ENCODE measurements around the gene RNASEL.

DNA sequence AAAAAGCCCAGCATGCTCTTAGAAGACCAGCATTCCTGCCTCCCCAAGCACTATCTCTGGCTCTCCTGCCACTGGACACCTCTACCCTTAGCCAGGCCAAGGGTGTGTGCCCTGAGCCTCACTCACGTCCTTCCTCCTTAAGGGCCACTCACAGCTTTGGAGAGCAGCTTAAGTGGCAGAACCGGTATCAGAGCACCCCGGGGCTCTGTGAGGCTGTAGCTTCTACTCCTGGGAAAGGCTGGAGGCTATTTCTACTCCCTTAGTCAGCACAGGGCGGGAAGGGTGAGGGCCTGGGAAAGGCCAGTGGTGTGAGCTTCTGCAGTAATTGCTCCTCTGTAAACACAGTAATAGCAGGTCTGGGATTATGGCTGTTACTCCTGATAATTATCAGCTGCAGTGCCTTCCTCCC is 29.1 kb downstream of the IER5 start:
- PRO-cap: no peak
- RAMPAGE, long total RNA, 4 experiments: no peak in any of the 4 experiments

- PRO-cap: no peak
- RAMPAGE, long total RNA, 4 experiments: no peak in any of the 4 experiments
These were observed 58.5 kb downstream of the ZNF648 start for GRCh38 chr1:182002929-182003439.

GRCh38 chr1:182147259-182147548 is 85.7 kb upstream of the ZNF648 start:
- PRO-cap: no peak
- RAMPAGE, long total RNA, 4 experiments: no peak in any of the 4 experiments

DNA sequence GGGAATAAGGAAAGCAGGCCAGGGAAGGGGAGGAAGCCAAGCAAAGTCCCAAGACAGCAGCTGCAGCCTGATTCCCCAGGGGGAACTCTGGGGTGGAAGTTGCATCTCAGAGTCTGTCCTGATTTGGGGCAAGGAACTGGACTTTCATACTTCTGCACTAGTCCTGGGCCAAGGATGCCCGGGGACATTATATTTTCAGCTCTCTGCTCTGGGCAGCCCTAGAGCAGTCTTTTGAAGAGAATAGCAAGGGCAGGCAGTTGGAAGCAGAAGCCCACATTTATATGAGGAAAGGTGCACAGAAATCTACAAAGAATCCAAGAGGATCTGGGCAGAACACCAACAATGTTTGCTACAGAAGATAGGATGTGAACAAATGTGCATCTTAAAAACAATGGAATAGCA is 130.3 kb upstream of the ZNF648 start:
- PRO-cap: no peak
- RAMPAGE, long total RNA, 4 experiments: no peak in any of the 4 experiments

- PRO-cap: no peak
- RAMPAGE, long total RNA, 4 experiments: start-site peak on the minus strand in 1 of 4 experiments, at chr1:182383518-182384103 at its widest, 1,915 reads per replicate
These were observed 8.1 kb downstream of the GLUL start for GRCh38 chr1:182383136-182384201.

DNA sequence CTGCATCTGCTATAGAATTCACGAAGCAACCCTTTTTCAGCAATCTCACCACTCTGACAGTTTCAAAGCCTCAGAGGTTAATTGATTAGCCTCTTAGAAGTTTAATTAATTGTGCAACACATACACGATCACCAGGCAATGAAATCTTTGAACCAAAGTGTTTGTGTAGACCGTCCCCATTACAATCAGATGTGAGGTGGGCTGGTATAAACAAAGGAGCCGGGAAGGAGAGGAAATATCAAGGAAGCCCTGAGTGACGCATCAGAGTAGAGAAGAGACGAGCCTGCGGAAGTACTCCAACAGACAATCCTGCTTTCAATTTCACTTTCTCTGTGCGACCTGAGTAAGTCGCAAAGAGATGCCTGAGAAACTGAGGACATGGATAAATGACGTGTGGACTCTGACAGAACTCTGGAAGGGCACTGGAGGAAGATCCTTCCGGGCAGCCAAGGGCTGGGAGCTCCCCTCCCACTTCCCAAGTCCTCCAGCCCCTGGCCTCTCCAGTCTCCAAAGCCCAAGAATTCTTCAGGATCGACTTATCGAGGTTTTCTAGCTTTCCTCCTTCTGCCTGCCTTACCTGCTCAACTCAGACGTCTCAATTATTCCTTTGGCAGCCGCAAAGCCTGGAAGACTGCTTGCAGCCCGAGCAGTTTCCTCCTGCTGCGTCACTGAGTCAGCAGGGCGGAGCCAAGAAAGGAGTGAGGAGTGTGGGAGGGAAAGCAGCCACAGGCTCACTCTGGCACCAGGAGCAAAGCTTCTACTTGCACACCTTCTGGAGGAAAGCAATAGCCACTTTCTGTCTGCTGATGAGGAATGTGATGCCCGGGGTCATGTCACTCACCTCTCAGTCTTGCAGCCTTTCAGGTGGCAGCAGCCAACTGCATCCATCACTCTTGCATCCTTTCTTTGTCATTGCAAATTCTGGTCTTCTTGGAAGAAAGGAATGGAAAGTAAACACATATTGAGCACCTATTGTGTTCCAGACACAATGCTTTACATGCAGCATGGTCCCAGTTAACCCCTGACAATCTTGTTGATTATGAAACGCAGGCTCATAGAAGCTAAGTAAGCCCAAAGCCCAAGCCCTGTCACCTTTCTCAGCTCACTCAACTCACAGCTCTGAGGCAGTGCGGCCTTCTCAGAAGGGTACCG is at the start of gene RNASEL:
Gene RNASEL, minus strand, starts transcription at position 667 of the 1,152 bp plus-strand sequence.
- PRO-cap: no peak
- RAMPAGE, long total RNA, 4 experiments: start-site peak on the minus strand in 2 of 4 experiments, centred at positions 664 to 665 of the sequence, 79 to 121 reads per replicate

DNA sequence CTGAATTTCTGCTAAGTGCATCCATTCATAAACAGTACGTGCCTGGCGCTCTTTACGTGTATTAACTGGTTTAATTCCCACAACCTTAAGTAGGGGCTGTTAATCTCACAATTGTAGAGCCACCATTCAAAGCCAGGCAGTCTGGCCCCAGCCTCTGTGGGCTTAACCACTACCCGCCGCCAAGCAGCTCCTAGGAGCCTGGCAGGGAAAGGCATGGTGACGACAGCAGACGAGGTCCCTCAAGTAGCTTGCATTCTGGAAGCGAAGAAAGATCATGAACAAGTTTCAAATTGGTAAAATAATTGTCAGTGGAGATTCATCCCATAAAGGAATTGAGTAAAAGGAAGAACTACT is 11.4 kb upstream of the RGS16 start:
- PRO-cap: no peak
- RAMPAGE, long total RNA, 4 experiments: no peak in any of the 4 experiments

- PRO-cap: no peak
- RAMPAGE, long total RNA, 4 experiments: no peak in any of the 4 experiments
These were observed 11.9 kb upstream of the RGS16 start for GRCh38 chr1:182615992-182616676.

- PRO-cap: no peak
- RAMPAGE, long total RNA, 4 experiments: no peak in any of the 4 experiments
These were observed 45.4 kb downstream of the DHX9 start for GRCh38 chr1:182884376-182885202.

- PRO-cap: no peak
- RAMPAGE, long total RNA, 4 experiments: no peak in any of the 4 experiments
These were observed 37.3 kb downstream of the LAMC1 start for GRCh38 chr1:183060375-183061096.

GRCh38 chr1:183070574-183071901 is 47.8 kb downstream of the LAMC1 start:
- PRO-cap: no peak
- RAMPAGE, long total RNA, 4 experiments: no peak in any of the 4 experiments

GRCh38 chr1:183127920-183128460 is 58.1 kb upstream of the LAMC2 start:
- PRO-cap: no peak
- RAMPAGE, long total RNA, 4 experiments: no peak in any of the 4 experiments

GRCh38 chr1:183442859-183443546 is 24.8 kb upstream of the NMNAT2 start:
- PRO-cap: no peak
- RAMPAGE, long total RNA, 4 experiments: no peak in any of the 4 experiments

GRCh38 chr1:183470903-183471854 is 1.1 kb upstream of the SMG7 start:
- PRO-cap: no peak
- RAMPAGE, long total RNA, 4 experiments: start-site peak on the minus strand in 1 of 4 experiments, at chr1:183471463-183471642 at its widest, 6 reads per replicate

DNA sequence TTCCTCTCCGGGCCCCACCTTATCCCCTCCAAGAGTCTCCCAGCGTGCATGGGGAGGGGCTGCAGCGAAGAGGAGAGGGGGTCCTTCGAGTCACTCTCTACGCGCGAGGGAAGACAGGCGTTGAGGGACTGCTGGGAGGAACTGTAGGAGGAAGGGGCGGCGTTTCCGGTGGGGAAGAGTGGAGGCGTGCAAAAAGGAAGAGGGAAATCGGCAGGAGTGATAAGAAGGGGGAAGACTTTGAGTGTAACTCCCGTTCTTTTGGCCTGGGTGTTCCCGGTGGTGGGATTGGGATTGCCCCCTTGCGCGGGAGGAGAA is 487 bp upstream of the SMG7 start:
- PRO-cap: no peak
- RAMPAGE, long total RNA, 4 experiments: no peak in any of the 4 experiments

- PRO-cap: no peak
- RAMPAGE, long total RNA, 4 experiments: no peak in any of the 4 experiments
These were observed 578 bp downstream of the SMG7 start for GRCh38 chr1:183472619-183473534.

DNA sequence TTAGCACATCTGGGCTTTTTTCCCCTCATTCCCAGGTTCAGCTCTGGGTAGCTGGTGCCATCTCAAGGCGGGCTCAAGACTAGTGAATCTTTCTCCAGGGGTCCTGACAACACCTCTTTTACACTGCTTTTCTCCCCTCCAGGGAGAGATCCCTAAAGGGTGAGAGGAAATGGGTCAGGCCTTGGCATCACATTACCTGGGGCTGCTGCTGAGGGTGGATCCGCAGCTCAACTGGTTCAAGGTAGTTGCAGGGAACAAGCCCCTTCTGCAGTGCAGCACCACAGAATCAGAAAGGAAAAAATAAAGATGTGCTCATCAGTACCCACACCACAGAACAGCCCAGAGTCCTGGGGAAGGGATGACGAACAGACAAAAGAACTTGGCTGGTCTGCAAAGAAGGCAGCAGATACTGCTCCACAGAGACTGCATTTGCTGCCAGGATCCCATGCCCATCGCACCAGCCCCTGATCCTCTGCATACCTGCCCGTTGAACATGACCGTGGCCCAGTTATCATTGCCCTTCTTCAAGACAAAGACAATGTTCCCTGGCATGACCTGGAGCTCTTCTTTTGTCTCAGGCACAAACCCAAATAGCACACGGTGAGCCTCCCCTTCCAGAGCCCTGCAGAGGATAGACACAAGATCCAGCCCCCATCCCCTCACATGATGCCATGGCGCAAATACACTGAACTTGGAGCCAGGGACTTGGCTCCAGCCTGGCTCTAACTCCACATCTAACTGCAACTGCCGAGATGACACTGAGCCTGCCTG is 23.4 kb downstream of the NCF2 start:
- PRO-cap: no peak
- RAMPAGE, long total RNA, 4 experiments: no peak in any of the 4 experiments

DNA sequence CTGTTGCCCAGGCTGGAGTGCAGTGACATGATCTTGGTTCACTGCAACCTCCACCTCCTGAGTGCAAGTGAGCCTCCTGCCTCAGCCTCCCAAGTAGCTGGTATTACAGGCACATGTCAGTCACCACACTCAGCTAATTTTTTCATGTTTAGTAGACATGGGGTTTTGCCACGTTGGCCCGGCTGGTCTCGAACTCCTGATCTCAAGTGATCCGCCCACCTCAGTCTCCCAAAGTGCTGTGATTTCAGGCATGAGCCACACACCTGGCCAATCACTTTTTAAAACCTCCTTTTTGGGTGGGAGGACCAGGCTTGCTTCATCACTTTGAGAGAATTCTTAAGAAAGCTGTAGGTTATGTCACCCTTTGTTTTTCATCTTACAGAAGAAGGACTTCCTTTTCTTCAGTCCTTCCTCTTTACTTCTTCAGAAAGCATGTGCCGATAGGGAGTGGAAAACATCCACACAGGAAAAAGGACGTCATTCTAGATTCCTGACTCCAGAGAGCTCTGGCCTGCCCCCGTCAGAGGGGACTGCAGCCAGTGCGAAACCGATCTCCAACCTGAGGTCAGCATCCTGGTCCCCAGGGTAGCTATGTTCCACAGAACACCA is 22.0 kb downstream of the NCF2 start:
- PRO-cap: no peak
- RAMPAGE, long total RNA, 4 experiments: no peak in any of the 4 experiments

DNA sequence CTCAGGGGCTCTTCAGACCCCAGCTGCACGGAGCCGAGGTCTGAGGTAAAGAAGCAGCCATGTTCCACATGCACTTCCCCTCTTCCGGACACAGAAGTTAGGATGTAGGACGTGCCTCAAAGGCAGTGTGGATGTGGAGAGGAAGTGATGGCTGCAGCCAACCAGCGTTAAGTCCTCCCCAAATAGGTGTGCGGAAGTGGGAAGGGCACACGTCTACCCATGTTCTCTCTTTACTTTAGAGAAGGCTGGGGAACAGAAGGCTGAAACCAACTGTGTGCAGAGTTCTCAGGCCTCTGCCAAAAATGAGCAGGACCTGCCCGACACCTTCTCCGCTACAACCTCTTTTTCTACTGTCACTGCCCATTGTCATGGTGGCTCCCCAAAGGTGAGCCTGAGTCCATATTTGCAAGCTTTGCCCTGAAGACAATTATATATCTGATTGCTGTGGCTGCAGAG is 14.7 kb upstream of the NCF2 start:
- PRO-cap: no peak
- RAMPAGE, long total RNA, 4 experiments: no peak in any of the 4 experiments

DNA sequence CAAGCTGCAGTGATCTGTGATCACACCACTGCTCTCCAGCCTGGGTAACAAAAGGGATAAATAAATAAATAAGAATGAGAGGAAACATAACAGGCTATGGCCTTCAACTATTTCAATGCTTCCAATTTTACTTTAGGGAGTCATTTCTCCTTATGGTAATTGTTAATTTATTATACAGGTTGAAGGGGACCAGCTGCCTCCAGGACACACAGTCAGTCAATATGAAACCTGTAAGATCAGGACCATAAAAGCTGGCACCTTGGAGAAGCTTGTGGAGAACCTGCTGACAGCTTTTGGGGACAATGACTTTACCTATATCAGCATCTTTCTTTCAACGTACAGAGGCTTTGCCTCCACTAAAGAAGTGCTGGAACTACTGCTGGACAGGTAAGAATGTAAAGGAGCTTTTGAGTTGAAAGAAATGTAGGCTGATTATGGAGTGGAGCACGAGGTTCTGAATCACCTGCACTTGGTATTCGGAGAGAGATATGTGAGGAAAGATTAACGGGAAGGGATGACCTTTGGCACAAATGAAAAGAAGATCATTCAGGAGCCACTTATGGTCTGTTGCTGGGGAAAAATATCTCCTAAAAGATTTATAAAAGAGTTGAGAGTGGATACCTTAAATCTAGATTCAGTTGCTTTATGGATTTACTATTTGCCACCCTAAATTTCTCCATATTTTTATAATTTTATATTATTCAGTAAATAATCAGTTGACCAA is 42.6 kb downstream of the RGL1 start:
- PRO-cap: no peak
- RAMPAGE, long total RNA, 4 experiments: start-site peak on the plus strand in 2 of 4 experiments, centred at positions 191 to 229 of the sequence, 16 to 19 reads per replicate